Neural cell (in vitro differentiated cells): Measurements from ENCODE around the gene ANKIB1.

GRCh38 chr7:87564288-87564526 lies 36.5 kb downstream of the ABCB1 start:
- RAMPAGE, long total RNA = no peak

DNA sequence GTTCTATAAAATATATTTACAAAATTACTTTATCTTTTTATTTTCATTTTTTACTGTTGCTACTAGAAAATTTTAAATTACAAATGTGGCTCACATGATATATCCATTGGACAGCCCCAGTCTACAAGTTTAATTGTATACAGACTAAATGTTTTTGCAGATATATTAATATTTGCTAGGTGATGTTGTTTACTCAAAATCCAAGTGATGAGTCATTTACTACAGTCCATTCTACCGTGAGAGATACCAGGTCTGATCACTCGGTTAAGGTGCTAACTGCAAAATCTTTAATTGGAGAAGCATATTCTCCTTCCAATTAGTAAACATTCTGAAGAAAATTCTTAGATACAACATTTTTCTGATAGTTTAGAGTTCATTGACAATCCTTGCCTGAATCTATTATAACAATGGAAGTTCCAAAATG lies 2.5 kb downstream of the ABCB1 start:
- RAMPAGE, long total RNA = no peak

DNA sequence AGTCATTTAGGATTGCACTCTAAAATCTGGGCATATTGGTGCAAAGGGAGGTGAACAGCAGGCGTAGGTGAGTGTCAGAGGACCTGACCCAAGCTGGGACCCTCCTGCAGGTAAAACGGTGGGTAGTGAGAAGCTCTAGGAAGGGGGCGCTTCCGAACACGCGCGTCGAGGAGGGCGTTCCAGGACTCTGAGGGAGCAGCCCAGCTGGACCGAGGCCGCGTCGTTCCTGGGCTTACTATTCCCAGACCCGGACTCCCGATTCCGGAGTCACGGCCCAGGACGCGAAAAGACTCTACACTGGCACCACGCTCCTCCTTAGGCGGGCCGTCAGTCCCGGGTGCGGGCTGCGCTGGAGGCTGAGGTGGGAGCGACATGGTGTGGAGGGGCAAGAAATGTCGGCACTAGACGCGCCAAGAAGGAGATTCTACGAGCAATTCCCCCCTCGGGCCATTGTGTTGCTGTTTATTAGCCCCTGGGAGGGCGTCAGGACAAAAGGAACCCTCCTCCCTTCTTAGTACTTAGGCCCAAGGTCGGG lies 635 bp upstream of the RUNDC3B start:
- RAMPAGE, long total RNA = no peak

GRCh38 chr7:87628815-87629322 lies 671 bp downstream of the RUNDC3B start:
- RAMPAGE, long total RNA = no peak

- RAMPAGE, long total RNA = no peak
These were observed 2.2 kb downstream of the SLC25A40 start for GRCh38 chr7:87873988-87874312.

DNA sequence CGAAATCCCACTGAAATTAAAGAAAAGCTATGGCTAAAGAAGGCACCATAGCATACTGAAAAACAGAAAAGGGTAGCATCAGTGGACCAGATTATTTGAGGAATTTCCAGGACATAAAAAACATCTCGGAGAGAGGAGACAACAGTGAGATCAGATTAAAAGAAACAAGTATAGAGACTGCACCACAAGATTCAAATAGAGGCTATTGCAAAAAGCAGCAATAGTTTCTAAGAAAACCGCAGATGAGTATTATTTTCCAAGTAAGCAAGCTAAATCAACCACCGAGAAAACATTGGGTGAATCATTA lies 18.7 kb downstream of the STEAP1 start:
- RAMPAGE, long total RNA = no peak

DNA sequence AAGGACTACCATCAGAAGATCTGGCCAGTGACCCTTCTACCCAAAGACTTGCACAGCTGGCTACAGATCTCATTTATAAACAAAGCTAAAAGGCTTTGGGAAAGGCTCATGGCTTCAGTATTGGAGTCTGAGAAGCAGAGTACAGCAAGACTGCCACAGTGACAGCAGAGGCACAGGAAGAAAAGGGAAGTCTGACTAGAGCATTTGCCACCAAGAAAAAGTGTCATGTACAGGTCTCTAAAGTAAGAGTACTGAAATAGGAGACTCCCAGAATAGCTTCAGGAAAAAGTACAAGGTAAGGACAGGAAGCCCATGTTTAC lies 19.0 kb downstream of the STEAP1 start:
- RAMPAGE, long total RNA = no peak

GRCh38 chr7:90188277-90188766 lies 23.2 kb upstream of the STEAP2 start:
- RAMPAGE, long total RNA = no peak

DNA sequence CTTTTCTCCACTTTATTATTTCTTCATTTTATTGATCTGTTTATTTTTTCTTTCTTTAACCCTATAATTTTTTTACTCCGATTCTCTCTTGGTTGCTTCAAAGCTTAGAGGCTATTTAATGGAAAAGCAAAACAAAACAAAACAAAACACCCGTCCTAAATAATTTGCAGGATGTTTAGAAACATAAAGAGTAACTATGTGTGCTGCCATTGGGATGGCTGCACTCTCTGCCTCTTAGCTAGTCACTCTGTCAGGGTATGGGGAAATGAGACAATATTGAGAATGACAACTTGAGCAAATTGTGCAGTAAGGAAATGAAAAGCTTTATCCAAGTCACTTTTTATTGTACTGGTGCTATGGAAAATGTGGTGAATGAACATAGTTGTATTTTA lies 1.4 kb downstream of the STEAP2 start:
- RAMPAGE, long total RNA = no peak

DNA sequence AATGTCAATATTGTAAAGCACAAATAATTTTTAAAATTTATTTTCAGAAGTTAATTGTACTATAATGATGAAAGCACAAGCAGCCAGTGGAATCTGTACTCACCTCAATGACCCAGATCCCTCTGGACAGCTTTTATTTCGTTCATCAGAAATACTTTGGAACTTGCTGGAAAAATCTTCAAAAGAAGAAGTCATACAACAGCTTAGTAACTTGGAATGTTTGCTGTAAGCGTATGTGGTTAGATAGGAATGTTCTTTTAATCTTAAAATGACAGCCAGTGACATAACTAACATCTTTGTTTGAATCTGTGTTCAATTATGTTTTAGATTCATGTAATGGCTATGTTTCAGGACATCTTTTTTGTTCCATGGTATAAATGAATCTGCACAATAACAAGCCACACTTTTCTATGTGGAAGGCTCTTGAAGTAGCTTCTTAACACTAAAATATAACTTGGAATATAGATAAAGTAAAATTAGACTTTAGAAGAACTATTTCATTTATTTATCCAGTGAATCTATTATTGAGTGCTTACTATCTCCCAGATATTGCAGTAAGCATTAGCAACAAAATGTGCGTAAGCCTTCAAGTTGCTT lies 26.9 kb downstream of the CFAP69 start:
- RAMPAGE, long total RNA = no peak

GRCh38 chr7:90281947-90282444 lies 37.0 kb downstream of the CFAP69 start:
- RAMPAGE, long total RNA = no peak

GRCh38 chr7:90463462-90463773 lies 6.0 kb upstream of the PTTG1IP2 start:
- RAMPAGE, long total RNA = no peak

DNA sequence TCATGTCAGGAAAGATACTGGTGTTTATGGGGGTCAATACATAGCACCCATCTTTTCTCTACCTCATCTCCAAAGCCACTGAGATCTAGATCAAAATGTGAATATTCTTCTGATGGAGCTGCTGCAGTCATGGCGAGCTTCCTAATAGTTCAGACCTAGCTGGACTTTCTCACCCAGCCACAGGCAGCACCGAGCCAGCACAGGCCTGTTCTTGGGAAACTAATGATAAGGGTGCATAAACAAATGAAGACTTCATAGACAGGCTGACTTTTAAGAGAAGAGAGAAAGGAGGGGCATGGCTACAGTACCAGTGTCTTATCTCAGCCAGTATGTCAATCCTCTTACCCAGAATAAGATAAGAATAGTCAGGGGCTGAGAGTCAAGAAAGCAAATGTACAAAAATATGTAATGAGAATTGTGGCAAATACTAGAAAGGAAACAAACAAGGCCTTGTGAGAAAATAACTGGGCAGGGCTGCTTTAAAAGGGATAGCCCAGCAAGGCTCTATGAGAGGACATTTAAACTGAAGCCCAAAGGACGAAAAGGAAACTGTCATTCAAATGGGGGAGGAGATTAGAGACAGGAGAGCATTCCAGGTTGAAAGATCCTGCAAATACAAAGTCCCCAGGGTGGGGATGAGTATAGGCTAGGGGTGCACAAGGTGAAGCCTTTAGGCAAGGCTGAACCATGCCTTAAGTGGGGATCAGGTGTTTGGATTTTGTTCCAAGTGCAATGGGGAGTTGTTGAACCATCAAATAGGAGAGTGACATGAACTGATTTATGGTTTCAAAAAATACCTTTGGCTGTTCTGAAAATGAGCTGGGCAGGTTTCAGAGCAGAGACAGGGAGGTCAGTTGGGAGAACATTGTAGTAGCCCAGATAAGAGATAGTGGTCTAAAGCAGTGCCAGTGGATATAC lies 21.7 kb upstream of the CDK14 start:
- RAMPAGE, long total RNA = no peak

GRCh38 chr7:90709117-90710233 lies 113.4 kb downstream of the CDK14 start:
- RAMPAGE, long total RNA = no peak

- RAMPAGE, long total RNA = no peak
These were observed 76.9 kb downstream of the CYP51A1 start for GRCh38 chr7:92057179-92057956.

DNA sequence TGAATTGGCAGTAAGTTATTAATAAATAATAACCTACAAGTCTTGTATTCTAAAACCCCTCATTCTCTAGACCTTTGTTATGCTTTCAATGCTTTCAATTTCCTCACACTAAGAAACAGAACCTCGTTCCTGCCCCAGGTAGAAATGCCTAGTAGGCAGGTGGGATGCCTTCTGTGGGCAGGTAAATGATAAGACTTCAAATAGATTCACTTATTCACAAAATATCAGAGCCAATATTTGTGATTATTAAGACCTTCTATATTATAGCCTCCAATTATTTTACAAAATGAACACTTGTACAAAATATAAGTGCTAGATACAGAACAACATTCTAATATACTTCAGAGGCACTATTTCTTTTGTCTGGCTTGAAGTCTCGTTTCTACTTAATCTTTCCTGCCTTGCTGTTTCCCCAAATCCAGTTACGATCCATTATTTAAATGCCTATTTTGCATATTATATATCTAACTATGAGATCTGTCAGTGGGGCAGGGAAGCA lies 7.4 kb downstream of the KRIT1 start:
- RAMPAGE, long total RNA = no peak

DNA sequence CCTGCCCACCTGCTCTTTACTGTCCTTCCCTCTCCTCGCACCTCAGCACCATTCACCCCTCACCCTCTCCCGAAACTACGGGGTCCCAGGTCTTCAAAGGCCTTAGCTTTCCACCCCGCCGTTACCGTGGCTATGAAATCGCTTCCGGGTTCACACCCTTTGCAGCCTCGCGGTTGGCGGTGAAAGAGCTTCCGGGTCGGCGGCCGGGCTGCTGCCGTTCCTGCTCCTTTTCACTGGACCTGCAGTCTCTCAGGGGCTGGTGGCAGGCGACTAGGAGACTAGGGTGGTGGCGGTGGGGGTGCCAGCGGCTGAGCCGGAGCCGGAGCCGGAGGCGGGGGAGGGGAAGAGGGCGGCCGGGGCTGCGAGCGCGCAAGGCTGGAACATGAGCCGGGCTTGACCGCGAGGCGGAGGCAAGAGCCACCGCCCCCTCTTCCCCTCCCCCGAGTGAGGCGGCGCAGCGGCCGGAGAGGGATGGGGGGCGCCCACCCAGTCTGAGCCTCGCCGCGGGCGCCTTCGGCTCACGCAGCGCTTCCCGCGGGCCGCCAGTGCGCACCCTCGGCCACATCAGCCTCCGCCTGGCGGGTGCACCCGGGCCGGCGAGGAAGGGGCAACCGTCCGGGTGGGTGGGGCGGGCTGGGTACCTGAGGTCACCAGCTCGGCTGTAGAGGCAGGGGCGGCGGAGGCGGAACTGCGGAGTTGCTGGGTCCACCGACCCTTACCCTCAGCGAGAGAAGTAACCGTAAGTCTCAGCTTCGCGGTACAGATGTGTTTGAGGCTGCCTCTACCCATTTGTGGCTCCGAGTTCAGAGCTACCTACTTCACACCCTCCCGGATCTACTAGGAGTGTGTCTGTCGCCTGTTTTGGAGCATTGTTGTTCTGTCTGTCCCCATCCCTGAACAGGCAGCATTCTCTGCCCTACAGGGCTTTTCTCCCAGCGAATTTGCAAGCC lies at the start of gene ANKIB1:
TSS of gene ANKIB1 (plus strand) at position 194 of the 950 bp plus-strand sequence.
- RAMPAGE, long total RNA = no peak

- RAMPAGE, long total RNA = no peak
These were observed 19.6 kb downstream of the ANKIB1 start for GRCh38 chr7:92264957-92266147.

DNA sequence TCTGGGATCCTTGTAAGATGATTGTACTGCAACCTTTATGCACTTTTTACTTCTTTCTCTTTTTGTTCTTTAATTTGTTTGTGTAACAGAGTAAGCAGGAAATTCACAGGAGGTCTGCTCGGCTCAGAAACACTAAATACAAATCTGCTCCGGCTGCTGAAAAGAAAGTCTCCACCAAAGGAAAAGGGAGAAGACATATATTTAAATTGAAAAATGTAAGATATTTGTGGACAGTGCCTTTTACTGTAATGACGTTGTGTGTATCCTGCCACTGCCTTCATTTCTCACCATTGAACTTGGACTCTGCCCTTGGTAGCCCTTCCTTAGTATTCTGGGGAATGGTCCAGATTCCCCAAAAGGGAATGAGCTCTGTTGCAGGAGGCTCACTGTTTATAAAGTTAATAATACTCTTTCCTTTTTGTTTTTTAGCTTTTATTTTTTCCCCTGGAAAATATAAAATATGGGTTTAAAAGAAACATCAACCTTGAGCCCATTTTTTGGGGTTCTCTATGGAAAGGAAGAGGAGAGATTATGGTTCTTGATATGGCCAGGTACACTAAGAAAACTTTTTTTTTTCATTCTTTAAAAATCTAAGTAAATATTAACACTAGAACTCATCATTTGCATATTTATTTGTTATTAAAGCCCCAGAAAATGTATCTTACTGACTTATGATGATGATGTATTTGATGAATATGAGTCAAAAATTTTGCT lies 1.5 kb downstream of the GATAD1 start:
- RAMPAGE, long total RNA = no peak

DNA sequence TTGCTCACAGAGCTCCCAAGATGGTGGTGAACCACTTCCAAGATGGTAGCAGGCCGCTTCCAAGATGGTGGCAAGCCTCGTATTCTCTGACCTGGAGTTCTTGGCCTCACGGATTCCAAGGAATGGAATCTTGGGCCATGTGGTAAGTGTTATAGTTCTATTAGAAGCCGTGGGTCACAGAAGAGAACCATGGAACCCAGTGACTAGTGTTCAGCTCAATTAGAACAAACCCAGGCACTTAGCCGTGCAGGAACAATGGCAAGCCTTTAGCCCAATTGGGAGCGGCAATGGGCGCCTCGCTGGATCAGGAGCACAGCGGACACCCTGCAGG lies 352 bp downstream of the ERVW-1 start:
- RAMPAGE, long total RNA = no peak